ENCODE measurements around a stretch of chr11.

DNA sequence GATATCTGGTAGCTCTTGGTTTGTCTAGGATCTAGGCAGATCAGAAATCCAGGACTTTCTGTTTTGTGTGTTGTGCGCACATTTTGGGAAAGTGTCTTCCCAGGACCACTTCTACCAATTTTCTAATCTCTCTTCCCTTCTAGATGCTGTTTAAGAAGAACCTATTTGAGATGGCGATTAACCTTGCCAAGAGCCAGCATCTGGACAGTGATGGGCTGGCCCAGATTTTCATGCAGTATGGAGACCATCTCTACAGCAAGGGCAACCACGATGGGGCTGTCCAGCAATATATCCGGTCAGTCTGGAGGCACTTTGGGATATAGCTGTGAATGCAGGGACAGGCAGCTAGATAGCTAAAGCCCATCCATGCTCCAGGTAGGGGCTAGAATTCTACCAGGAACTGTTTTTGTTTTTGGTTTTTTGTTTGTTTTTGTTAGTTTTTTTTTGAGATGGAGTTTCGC, 6.1 kb downstream of the VPS11 start:
- RRBS = no CpG with 5 or more reads among the region's 5 CpGs

- RRBS = no CpG with 5 or more reads among the region's 9 CpGs
Observed at GRCh38 chr11:119096356-119097366, 1.4 kb upstream of the H2AX start.

DNA sequence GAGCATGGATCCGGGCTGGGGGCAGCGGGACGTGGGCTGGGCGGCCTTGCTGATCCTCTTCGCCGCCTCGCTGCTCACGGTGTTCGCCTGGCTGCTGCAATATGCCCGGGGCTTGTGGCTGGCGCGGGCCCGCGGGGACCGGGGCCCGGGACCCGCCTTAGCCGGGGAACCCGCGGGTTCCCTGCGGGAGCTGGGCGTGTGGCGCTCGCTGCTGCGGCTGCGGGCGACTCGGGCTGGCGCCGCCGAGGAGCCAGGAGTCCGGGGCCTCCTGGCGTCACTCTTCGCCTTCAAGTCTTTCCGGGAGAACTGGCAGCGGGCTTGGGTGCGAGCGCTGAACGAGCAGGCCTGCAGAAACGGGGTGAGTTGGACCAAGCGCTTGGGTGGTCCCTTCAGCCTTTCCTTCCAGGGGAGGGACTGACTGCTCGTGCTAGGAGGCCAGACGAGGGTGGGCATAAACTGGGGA, 625 bp downstream of the C2CD2L start:
- RRBS = no CpG with 5 or more reads among the region's 43 CpGs

- RRBS = no CpG with 5 or more reads among the region's 51 CpGs
Observed at GRCh38 chr11:119206466-119207673, 731 bp downstream of the CBL start.

DNA sequence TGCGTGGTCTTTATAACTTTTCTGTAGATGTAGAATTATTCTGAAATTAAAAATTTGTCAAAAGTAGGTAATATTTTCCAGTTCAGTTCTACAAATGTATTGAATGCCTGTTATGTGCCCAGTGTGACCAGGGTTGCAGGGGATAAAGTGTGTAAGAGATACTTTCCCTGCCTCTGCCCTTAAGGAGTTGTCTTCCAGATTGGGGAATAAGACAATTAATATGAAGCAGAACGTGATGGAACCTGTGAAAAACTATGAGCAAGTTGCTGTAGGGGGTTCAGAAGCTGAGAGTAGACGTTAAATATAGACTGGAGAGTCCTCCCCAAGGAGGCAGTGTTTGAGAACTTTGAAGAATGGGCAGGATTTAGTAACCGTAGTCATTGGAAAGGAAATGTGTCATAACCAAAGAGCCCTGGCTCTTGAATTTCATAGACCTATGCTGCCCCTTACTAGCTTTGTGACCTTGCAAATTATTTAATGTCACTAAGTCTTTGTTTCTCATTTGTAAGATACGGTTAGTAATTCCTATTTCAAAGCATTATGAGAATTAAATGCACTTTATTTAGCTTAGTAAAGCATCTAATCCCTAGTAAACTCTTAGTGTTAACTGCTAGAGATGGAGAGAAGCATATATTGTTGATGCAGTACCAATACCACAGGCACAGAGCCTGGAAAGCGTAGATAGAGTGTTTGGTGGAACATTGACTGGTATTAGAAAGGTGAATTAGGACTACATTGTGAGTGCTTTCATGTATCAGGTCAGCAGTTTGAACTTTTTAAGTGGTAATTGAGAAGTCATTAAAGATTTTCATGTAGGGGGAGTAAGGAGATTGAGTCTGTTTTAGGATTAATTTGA, 54.2 kb downstream of the MCAM start:
- RRBS = no CpG with 5 or more reads among the region's 6 CpGs

DNA sequence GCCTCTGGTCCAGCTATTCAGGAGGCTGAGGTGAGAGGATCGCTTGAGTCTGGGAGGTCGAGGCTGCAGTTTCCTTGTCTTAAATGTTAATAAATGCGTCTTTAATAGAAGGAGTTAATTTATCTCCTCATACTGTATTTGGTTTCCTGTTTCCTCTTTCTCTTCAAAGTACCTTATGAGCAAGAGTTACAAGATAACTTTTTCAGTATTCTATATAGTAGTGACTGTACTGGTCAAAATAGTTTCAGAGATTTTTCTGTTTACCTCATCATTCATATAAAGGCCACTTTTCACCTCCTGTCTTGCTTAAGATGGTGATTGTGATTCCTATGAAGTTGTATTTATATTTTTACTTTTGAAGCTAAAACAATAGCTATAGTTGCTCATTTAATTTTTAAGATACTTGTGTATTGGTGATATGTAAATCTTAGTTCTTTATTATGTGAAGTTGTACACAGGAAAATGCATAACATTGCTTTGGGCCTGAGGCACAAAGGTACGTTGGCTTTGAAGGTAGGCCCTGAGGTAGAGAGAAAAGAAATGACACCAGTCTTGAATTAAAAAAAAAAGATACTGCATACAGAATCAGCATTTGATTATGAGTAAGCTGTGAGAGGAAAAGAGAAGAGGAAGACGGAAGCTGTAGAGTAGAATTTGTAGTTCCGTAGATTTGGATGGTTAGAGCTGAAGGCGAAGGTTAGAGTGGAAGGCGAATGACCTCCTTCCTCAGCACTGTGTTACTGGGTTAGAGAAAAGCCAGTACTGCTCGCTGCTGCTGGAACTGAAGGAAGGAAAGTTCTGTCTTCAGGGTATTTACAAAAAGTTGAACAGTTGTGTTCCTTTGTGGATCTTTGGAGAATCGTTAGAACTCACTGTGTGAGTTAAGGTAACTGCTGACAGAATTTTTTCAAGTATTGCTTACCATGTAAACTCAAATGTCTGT, 50.6 kb downstream of the MCAM start:
- RRBS = no CpG with 5 or more reads among the region's 10 CpGs

DNA sequence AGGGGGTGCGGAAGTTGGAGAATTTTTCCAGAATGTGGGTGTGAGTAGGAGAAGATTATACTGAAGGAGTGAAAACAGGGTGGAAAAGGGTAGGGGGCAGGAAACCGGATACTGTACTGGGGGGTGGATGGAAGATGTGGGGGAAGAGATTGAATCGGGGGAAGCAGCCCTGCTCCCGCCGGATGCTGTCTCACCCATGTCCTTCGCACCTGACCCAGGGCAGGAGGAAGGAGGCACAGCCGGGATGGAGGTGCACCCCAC, 3.0 kb upstream of the MCAM start:
- RRBS = 51% methylated on average over 6 of the region's 7 CpGs

GRCh38 chr11:119337267-119337583, 2.9 kb downstream of the RNF26 start:
- RRBS = no CpG with 5 or more reads among the region's 3 CpGs

- RRBS = no CpG with 5 or more reads among the region's 10 CpGs
Observed at GRCh38 chr11:119370502-119371195, 10.8 kb downstream of the USP2 start.

DNA sequence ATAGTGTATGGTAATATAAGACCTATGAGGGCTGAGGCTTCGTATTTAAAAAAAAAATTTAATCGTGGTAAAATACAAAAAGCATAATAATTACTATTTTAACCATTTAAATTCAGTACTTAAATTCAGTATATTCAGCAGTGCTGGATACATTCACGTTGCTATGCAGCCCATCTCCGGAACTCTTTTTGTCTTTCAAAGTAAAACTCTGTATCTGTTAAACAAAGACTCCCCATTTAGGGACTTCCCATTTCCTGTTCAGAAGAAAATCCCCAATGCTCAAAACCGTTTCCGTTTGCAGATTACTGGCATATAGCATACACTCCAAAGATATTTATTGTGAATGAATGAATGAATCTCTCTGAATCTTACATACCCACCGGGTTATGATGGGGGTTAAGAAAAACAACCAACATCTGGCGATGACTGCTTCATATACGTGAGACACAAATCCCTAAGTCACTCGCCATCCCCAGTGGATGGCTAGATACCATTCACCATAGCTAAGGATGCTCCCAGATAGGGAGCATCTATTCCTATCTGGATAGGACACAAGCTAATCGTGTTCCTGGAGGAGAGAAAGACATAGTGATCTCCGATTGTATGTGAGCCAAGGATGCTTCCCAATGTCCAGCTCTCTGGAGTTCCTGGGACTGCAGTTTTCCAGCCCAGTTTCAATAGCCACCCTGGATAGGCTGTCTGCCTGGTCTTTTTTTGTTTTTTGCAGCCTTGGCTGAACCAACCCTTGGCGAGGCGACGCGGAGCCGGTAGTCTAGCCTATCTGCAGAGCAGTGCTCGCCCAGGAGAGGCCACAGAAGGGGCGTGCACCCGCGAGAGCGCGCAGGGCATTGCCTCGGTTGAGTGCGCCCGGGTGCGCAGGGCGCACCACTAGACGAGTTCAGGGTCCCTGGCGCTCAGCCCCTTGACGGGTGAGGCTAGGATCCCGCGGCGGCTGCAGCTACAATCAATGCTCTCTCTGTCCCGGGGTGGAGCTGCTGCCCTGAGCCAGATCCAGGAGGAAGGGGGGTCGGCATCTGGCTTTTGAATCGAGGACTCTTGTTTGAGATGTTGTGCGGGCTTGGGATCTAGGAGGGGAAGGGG, 1.4 kb downstream of the THY1 start:
- RRBS = no CpG with 5 or more reads among the region's 38 CpGs

GRCh38 chr11:119432391-119433147, 9.6 kb upstream of the THY1 start:
- RRBS = no CpG with 5 or more reads among the region's 18 CpGs

DNA sequence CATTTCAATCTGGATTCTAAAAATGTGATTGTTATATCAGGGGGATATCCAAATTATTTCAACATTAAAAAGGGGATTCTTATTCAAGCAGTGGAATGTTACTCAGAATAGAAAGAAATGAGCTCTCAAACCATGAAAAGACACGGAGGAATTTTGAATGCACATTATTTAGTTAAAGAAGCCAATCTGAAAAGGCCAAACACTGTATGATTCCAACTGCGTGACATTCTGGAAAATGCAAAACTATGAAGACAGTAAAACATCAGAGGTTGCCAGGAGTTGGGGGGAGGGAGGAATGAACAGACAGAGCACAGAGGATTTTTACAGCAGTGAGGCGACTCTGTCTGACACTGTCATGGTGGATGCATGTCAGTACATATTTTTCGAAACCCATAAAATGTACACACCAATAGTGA, 22.8 kb upstream of the THY1 start:
- RRBS = no CpG with 5 or more reads among the region's 4 CpGs

DNA sequence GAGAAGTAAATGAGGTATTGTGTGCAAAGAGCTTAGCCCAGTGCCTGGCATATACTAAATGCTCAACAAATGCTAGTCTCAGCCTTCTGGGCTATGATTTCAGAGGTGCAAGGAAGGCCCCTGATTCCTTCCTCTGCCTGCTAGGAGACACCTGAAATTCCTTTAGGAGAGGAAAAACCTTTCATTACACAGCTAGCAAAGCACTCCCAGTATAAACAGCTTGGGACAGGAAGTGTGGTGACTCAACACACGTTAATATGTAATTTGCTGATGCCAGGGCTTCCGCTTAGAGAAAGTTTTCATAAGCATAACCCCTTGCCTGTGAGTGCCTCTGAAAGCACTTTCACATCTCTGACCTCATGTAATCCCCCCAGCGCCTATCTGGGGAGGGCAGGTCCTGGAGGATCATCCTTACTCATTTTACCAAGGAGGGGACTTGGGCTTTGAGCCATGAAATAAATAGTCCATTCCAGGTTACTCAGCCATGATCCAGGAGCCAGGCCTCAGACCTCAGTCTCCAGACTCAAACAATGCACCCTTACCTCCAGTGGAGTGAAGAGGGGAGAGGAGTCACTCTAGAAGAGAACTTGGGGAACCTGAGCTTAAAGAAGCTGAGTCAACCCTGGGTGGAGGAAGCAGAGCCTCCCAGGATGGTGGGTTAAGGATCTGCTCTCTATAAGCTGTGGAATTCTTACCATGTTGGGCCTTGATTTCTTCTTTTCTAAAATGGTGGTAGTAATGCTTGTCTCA, 113.4 kb downstream of the NECTIN1 start:
- RRBS = no CpG with 5 or more reads among the region's 3 CpGs

- RRBS = no CpG with 5 or more reads among the region's 10 CpGs
Observed at GRCh38 chr11:119661645-119662255, 67.2 kb downstream of the NECTIN1 start.

DNA sequence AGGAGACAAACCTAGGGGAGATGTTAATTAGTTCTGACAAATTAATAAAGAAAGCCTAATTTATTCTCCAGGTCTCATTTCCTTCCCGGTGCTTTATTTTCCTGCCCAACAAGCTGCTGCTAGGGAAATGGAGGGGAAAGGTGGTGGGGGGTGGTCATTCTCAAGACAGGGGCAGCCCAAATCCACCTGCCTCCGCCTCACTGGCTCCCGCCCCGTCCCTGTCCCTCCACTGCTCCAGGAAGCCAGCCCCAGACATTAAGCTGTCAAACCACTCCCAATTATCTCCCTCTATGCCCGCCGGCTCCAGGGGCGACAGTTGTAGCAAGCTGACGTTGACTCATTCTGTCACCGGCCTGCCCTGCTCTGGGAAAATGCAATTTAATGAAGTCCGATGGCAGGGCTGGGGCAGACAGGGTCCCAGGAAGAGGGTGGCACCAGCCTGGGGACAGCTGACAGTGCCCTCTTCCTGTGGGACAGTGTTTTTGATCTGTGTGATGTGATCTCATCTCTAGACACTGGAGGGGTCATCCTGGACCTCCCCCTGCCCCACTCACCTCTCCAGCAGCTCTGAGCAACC, 27.3 kb downstream of the NECTIN1 start:
- RRBS = 20% methylated on average over 3 of the region's 10 CpGs

DNA sequence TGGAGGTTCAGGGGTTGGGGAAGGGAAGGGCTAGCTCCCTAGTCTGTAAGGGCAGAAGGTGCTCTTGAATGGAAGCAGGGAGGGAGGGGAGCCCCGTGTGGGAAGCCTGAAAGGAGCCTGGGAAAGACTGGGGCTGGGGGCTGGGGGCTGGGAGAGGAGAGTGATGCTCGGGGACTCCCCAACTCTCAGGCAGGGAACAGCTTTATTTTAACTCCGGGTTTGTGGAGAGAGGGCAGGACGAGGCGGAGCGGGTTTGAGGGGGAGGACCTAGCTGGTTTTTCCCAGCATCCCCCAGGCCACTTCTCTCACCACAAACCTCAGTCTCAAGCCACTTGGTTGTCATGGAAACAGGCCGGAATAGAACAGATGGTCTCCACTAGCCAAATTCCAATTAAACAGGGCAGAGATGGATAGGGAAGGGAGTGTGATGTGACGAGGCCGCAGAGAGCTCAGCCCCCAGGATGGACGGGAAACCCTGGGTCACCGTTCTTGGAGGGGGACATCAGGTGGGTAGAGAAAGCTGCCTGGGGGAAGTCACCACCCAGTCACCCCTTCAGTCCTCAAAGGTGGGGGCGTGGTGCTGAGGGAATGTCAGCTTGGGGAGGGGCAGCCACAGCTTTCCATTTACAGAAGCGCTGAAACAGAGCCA, 19.4 kb downstream of the NECTIN1 start:
- RRBS = no CpG with 5 or more reads among the region's 13 CpGs

GRCh38 chr11:120091737-120092287, 46.1 kb downstream of the TRIM29 start:
- RRBS = no CpG with 5 or more reads among the region's 5 CpGs

DNA sequence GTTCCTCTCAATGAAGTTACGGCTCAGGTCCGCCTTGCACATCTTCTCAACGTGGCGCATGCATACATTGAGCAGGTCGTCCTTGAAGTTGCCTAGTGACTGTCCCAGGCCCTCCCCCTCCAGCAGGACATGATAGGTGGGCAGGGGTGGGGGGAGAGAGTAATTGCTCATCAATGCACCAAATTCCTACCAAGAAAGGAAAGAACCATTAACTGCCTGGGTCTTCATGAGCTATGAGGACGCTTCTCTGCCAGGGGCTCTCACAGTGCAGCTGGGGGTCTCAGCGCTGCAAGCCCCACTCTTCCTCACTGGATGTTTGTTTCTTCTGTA, 12.2 kb downstream of the TRIM29 start:
- RRBS = no CpG with 5 or more reads among the region's 7 CpGs

- RRBS = no CpG with 5 or more reads among the region's 6 CpGs
Observed at GRCh38 chr11:120203597-120204079, 7.2 kb upstream of the OAF start.

DNA sequence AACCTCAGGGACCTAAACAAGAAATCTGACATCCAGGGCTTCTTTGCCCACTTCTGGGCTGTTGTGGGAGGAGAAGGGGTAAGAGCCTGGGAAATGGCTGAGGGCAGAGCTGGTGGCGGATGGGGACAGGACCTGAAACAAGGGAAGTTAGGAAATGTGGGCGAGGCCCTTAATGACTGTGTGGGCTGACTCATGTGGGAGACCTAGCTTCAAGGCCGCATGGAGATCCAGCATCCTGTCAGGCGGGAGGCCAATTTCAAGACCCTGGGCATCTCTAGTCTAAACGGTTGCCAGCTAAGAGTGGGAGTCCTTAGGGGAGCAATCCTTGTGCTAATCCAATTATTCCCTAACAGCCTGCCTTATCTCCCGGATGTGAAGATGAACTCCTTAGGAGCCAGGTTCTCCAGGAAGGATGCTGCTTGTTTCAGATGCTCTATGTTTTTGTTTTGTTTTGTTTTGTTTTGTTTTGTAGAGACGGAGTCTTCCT, 2.0 kb upstream of the OAF start:
- RRBS = no CpG with 5 or more reads among the region's 7 CpGs